LUHMES (cell line): ENCODE measurements around the gene HNF1A.

DNA sequence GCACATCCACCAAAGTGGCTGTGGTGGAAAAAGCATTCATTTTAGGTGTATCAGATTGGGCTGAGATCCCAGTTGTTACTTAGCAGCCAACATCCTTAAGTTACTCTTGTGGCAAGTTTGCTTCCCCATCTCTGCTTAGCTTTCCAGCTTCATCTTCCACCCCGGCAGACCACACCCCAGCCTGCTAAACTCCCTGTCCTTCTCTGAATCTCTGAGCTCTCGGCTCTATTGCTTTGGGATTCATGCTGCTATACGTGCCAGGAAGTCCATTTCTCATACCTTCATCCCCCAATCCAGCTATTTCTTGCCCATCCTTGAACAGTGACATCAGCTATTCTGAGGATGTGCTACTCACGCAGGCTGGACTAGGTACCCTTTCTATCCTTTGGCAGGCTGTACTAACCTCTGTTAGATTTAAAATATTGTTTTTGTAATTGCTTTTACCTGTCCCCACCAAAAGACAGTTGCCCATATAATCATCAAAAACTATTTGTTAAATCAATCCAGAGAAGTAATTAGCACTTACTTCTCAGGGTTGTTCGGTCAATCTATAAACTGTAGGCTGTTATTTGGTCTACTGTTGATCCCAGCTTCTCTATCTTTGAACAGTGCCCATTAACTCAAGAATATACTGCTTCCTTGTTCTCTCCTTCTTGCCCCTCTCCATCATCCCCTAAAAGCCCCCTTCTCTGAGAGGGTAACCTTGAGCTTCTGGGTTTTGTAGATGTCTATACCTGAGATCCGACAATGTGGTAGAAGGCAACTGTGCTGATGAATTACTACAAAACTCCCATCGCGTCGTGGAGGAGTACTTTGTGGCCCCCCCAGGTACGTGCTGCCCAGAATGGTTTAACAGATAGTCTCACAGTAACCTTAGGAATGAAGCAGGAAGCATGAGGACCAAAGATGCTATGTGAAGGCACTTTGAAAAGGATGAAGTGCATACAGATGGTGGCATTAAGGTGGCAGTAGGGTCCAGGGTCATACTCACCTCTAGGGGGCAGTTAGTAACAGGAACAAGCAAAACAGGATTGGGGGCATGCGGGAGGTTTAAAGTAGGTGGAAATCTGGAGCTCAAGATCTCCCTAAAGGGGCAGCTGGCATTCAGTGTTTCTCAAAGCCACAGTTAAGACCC is 10.5 kb downstream of the GATC start:
- PRO-cap: unidirectional peak, plus-strand start at position 68 of the sequence

DNA sequence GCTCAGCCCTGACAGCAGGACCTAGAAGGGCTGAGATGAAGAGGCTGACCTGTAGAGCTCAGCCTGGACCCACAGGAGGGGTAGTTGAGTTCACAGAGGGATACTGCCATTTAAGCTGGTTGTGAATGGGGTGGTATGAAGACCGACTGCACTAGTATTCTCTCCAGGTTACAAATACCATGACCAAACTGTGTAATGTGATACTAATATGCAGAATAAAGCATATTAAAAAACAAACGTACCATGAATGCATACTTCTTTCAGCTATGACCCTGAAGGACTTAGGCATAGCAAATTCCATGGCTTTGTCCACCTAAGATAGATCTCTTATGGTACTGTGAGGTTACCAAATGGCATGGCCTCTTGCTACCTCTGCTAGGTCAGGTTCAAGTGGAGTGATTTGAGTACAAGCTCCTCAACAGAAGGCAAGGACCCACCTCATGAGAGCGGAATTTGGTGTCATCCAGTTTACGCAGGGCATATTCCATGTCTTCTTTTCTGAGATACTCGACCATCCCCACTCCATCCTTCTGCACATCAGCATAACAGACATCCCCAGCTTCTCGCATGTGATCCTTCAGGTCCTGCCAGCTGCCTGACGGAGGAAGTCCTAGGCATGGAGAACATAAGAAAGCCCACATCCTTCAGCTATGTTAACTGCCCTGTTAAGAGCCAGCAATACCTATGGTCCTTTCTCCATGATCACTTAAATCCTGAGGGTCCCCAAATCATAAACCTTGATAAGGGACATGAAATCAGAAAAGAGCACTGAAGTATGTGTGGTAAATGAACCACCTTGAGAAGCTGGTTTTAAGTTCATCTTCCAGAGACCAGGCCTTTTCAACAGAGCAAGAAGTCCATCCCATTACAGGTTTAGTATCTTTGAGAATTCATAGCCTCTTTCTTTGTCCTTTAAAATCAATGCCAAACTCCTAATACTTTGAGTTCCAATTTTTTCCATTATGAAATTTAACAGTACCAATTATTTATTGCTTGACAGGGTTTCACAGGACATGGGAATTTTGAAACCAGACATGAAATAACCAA is 5.7 kb downstream of the SRSF9 start:
- PRO-cap: no peak

DNA sequence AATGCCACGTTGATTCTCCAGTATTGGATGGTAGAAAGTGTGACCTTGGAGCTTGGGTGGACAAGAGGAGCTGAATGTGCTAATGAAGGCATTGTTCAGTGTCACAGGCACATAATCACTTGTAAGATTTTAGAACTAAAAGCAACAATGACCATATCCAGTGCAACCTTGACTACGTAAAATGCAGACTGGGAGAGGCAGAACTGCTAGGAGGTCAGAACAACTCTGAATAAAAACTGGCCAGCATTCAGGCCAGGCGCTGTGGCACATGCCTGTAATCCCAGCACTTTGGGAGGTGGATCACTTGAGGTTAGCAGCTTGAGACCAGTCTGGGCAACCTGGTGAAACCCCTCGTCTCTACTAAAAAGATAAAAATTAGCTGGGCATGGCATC is 2.6 kb downstream of the SRSF9 start:
- PRO-cap: no peak

GRCh38 chr12:120468864-120469611 is 510 bp downstream of the SRSF9 start:
- PRO-cap: unidirectional peak, plus-strand start at chr12:120469363

DNA sequence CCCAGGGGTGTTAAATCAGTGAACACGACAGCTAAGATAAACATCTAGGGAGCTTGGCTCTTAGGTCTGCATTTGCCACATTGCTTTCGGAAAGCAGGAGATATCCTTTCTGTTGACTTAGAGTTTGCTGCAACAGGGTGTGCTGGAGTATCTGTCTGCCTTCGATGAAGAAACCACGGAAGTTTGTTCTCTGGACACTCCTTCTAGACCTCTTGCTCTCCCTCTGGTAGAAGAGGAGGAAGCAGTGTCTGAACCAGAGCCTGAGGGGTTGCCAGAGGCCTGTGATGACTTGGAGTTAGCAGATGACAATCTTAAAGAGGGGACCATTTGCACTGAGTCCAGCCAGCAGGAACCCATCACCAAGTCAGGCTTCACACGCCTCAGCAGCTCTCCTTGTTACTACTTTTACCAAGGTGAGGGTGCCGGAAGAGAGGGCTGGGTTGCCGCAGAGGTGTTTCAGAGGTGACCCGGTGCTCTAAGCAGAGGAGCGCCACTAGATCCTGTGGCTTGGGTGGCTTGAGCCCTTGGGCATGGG is 17.9 kb downstream of the POP5 start:
- PRO-cap: no peak

DNA sequence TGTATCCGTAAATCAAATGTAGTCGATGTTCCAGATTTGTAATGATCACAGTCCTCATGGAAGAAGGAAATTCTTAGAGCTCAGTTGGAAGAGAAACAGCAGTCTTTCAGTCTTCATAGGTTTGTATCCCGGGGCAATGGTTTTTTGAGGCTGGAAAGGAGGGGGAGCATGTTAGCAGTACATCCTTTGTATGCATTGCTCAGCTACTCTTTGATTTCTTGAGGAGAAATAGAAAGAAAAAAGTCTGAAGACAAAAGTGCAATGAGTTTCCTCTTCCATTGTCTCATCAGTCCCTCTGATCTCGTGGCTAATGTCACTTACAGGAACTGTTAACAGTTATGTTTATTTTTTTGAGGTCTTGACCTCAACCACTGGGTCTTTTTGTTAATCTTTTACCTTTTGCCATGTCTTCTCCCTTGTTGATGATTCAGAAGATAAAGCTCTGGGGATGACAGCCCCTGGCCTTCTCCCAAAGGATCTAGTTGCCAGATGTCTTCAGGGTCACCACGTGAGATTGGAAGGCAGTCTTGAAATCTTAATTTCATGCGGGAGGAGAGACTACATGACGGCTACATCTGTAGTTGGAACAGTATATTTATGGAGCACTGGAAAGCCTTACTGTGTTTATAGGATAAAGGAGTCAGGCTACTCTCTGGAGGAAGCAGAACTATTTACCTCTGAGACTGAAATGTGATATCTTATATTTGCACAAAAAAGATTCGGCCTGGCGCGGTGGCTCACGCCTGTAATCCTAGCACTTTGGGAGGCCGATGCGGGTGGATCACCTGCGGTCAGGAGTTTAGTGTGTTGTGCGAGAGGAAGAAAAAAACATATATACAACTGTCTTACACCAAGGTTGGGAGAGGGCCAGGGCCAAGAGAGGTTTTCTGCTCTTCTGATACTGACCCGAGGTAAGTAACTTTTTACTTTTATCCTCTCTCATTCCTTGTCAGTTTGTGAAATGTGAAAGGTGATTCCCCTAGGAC is 5.6 kb downstream of the MLEC start:
- PRO-cap: no peak

DNA sequence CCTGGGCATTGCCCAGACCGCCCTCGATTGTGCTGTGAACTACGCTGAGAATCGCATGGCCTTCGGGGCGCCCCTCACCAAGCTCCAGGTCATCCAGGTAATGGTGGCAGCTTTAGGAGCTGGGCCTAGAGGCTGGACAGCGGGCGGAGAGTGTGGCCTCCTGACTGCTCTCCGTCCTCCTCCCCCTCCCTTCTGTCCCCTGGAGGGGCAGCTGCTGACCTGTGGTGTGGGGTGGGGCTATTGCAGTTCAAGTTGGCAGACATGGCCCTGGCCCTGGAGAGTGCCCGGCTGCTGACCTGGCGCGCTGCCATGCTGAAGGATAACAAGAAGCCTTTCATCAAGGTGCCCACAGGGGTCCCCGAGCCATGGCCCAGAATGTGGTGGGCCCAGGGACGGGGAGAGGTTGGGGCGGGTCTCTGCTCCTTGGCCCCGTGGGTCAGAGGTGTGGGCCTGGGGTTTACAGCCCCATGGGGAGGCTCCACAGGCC is 13.0 kb downstream of the ACADS start:
- PRO-cap: no peak

DNA sequence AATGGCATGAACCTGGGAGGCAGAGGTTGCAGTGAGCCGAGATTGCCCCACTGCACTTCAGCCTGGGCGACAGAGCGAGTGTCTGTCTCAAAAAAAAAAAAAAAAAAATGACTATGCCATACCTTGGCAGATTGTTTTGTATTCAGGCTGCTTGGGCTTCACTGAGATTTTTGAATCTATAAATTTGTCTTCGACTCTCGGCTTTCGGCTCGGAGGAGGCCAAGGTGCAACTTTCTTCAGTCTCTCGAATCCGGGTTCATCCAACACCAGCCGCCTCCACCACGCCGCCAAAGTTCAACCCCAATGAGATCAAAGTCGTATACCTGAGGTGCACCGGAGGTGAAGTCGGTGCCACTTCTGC is 12.3 kb upstream of the SPPL3 start:
- PRO-cap: no peak

- PRO-cap: no peak
Measured at GRCh38 chr12:120978284-120979351, at the start of gene HNF1A. Gene HNF1A (plus strand): TSS chr12:120978543.

DNA sequence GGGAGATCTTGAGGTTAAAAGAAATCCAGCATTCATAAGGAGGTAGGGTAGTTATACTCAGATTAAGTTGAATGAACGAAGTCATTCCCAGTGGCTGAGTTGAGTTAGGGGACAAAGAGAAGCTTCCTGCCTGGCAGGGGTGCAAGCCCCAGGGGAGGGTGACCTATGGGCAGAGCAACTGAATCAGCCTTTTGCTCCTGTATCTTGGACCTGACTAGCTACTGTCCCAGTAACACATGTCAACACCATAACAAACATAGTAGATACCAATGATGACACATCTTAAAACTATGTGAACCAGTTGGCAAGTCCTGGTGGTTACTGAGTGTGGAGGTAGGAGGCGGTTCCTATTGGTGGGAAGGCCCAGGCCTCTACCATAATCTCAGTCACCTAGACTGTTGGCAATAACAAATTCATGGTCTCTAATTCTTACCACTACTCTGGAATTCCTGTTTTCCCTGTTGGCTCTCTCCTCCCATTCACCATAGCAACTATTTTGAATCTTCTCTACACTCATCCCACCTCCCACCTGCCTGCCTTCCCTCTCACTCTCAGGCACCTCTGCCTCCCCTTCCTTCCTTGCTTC is 8.3 kb upstream of the P2RX7 start:
- PRO-cap: no peak

DNA sequence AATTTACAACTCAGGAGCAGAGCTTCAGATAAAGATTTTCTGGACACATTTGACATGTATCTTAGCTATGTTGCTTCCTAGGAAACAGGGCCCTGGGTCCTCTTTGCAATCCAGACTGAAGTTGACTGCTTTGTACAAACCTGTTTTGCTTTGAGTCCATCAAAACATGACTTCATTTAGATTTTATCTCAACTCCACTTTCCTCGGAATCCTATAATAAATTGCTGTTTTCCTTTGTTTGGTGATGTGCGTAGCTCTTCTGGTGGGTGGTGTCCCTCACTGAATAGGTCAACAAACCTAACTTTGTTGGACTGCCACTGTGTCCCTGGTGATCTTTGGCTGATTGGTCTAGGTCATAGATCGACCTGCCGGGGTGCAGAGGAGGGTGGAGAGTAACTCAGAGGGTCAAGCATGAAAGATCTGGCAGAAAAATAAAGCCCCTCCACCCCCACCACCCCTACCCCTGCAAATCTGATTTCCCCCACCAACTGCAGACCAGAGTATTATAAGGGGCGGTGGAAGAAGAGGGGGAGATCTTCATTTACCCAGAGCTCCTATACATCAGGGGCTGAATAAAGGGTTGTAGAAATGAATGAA is 661 bp upstream of the P2RX7 start:
- PRO-cap: no peak

GRCh38 chr12:121229580-121230155 is 19.7 kb downstream of the P2RX4 start:
- PRO-cap: no peak

GRCh38 chr12:121278351-121278855 is 18.1 kb downstream of the CAMKK2 start:
- PRO-cap: no peak

DNA sequence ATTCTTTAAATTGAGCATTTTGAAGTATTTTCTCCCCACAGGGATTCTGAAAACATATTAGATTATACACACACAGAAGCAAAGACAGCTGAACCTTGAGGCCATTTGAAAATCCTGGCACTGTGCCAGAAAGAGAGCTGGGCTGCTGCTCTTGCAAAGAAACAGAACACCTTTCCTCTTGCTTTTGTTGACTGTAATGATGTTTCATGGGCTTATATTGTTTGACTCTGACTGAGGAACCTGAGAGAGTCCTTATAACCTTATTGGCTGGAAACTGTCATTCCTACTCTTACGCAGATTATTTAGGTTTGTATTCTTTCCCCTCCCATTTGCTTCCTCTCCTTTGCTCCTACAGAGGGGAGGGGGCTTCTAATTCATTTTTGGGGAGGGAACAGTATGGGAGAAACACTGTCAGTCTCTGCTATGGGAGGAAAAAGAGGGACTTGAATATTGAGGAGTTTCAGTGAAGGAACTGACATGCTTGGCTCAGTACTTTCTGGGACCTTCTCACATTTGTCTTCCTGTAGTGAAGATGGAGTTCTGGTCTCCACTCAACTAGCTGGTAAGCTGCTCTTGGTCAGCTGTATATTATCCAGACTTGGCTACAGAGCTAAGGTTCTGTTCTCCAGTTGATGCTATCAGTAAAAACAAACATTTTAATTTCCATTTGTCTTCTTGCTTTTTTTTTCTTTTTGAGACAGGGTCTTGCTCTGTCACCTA is 5.0 kb downstream of the RNF34 start:
- PRO-cap: no peak

- PRO-cap: no peak
Measured at GRCh38 chr12:121429839-121430635, 30.1 kb downstream of the RNF34 start.

DNA sequence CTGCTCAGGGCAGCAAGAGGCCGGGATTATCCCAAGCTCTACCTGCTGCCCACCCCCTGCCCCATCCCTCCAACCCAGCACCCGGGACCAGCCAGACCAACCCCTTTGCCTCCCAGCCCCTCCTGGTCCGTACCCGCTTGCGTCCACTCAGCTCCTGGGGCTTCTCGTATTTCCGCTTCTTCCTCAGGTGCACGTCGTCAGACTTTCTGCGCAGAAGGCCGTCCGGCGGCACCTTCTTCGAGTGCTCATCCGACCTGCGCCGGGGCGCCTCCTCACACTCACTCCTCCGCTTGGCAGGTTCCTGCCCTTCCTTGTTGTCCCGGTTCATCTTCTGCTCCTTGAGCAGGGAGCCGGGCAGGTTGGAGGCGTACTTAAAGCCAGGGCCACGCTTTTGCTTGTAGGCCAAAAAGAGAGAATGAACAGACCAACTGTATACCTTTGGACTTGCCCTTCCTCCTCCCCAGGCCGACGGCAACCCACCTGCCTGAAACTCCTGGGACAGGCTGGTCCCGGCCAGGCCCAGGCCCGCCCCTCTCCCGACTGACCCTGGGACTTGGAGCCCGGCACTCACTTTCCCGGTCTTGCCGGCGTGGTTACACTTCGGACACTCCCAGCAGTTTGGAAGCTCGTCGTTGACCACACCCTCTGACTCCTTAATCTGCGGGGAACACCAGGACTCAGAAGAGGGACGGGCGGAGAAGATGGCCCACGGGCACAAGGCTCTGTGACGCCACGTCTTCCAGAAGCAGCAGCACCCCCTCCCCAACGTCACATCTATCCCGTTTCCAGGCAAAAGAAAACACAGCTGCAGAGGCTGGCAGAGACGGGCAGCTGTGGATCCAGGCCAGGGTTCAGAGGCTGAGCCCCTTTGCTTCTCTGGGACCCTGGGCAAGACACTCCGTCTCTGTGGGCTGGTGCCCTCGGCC is 44.2 kb downstream of the RNF34 start:
- PRO-cap: no peak

DNA sequence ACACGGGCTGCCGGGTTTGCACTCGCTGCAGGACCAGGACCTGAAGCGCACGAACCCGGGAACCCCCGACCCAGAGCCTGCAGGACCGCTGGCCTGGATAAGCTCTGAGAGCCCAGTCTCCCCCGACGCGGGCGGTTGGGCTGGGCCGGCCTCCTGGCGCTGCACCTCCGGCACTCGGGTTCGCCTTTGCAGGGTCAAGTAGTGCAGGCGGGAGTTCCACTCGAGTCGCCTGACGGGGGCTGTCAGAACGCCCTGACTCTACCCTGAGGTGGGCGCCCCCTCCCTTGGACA is 67.8 kb downstream of the RNF34 start:
- PRO-cap: no peak

DNA sequence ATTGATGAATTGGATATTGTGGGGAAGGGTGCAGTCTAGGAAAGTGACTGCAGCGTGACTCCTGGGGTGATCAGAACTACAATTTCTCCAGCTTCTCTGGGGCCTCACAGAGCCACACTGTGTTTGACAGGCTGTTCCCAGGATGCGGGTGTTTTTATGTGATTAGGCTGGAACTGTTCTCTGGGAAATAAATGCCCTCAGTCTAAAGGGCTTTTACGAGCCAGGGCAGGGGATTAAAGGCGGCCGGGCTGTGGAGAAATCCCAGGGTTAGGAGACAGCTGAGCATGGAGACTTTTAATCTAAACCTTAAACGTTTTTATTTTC is 29.3 kb upstream of the KDM2B start:
- PRO-cap: no peak

DNA sequence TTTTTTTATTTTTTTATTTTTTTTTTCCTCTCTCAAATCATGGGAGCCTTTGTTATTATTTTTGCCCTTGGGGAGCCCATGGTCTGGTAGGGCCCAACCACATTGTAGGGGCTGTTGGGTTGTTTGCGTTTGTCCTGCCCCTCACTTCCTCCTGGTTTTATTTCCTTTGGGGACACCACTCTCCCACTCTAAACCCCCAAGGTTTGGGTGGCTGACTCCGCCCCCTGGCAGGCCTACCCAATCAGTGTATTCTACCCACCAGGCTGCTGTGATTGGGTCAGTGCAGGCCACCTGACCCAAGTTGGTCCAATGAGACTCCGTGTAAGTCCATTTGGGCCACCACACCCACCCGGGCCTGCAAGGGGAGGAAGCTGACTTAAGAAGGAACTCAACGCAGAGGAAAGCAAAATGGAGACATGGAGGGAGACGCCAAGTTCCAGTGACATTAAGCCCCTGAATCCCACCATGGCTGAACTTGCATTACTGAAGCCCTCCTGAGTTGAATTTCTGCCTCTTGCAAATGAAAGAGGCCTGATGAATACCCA is 5.6 kb downstream of the MORN3 start:
- PRO-cap: bidirectional peak, plus-strand start at position 390 of the sequence, minus-strand start at position 210 of the sequence

DNA sequence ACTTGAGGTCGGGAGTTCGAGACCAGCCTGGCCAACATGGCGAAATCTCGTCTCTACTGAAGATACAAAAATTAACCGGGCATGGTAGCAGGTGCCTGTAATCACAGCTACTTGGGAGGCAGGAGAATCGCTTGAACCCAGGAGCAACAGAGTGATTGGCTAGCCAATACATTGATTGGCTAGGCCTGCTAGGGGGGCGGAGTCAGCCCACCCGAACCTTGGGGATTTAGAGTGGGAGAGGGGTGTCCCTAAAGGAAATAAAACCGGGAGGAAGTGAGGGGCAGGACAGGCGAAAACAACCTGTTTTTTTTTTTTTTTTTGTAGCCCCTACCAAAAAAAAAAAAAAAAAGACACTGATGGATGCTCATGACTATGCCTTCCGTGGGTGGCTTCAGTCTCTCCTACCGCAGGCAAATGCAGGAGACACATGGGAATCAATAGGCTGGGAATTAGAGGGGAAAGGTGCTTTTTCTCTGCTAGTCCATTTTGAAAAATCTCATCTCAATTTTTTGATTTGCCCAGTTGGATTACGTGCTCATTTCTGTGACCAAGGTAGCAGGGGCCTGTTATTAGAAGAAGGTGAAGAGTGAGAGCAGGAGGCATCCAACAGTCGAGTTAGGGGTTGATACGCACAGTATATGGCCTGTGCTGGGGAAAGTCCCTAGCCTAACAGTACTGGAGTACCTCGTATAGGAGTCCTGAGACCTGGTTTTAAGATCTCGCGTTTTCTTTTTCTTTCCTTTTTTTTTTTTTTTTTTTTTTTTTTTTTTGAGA is 4.7 kb downstream of the MORN3 start:
- PRO-cap: no peak